ReNcell CX (cell line): Measurements from ENCODE around the genes ARHGDIG and RAB40C.

- PRO-cap, result no peak
These were observed 11.5 kb downstream of the POLR3K start for GRCh38 chr16:41697-42500.

- PRO-cap, result no peak
These were observed 735 bp downstream of the MPG start for GRCh38 chr16:78350-79570.

- PRO-cap, result no peak
These were observed 6.2 kb downstream of the MPG start for GRCh38 chr16:84188-84596.

DNA sequence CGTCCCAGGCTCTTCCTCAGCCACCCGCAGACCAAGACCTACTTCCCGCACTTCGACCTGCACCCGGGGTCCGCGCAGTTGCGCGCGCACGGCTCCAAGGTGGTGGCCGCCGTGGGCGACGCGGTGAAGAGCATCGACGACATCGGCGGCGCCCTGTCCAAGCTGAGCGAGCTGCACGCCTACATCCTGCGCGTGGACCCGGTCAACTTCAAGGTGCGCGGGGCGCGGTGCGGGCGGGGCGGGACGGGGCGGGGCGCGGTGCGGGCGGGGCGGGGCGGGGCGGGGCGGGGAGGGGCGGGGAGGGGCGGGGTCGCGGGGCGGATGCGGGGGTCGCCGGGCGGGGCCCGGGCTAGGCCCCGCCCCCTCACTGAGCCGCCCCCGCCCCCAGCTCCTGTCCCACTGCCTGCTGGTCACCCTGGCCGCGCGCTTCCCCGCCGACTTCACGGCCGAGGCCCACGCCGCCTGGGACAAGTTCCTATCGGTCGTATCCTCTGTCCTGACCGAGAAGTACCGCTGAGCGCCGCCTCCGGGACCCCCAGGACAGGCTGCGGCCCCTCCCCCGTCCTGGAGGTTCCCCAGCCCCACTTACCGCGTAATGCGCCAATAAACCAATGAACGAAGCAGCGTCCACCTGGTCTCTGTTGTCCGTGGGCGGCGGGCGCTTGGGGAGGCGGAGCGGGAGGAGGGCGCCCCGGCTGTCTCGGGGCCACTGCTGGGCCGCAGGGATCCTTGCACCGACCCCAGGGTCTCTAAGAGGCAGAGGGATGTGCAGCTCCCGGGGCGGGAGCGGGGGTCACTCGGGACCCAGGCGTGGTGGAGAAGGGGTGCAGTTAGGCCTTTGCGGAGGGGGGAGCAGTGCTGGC is 1.7 kb downstream of the HBZ start:
- PRO-cap, result no peak

DNA sequence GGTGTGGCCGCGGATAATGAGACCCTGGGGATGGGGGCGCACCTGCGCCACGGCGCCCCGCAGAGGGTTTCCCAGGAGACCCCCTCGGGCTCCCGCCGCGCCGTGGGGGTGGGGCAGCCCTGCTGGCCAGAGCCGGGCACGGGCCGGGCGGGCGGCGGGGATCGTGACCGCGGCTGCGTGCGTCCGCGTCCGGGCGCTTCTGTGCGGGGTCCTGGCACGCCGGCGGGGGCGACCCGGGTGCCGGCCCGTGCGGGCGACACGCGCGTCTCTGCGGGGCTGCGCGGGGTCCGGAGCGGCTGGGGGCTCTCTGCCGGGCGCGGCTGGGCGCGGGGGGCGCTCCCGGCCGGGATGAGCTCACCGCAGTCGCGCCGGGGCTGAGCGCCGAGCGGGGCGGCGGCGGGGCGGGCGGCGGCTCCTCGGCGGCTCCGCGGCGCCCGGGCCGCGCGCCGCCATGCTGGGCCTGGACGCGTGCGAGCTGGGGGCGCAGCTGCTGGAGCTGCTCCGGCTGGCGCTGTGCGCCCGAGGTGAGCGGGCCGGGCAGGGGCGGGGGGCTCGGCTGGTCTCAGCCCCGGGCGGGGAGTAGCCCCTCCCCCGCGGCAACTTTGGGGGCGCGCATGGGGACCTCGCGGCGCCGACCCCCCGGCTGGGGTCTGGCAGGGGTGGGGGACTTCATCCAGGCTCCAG is at the start of gene ARHGDIG:
ARHGDIG (plus strand) TSS at position 362 of the 684 bp plus-strand sequence.
- PRO-cap, result unidirectional peak, plus-strand start at position 135 of the sequence; unidirectional peak, plus-strand start at position 218 of the sequence; unidirectional peak, plus-strand start at position 246 of the sequence; bidirectional peak, plus-strand start at position 368 of the sequence, minus-strand start at position 447 of the sequence

DNA sequence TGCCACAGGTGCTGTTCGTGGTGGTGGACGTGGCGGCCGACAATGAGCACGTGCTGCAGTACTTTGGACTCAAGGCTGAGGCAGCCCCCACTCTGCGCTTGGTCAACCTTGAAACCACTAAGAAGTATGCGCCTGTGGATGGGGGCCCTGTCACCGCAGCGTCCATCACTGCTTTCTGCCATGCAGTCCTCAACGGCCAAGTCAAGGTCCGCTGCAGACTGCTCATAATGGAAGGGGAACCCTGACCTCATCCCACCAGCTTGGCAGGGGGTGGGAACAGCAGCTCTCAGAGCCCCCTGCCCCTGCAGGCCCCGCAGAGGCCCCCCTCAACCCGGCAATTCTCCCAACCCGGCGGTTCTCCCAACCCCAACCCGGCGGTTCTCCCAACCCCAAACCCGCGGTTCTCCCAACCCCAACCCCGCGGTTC is 2.5 kb downstream of the PDIA2 start:
- PRO-cap, result no peak

- PRO-cap, result no peak
These were observed 6.4 kb downstream of the PDIA2 start for GRCh38 chr16:289156-289947.

GRCh38 chr16:355005-355441 is 2.5 kb upstream of the AXIN1 start:
- PRO-cap, result no peak

- PRO-cap, result unidirectional peak, plus-strand start at chr16:381067; unidirectional peak, plus-strand start at chr16:381399
These were observed 775 bp downstream of the PGAP6 start for GRCh38 chr16:380816-381590.

DNA sequence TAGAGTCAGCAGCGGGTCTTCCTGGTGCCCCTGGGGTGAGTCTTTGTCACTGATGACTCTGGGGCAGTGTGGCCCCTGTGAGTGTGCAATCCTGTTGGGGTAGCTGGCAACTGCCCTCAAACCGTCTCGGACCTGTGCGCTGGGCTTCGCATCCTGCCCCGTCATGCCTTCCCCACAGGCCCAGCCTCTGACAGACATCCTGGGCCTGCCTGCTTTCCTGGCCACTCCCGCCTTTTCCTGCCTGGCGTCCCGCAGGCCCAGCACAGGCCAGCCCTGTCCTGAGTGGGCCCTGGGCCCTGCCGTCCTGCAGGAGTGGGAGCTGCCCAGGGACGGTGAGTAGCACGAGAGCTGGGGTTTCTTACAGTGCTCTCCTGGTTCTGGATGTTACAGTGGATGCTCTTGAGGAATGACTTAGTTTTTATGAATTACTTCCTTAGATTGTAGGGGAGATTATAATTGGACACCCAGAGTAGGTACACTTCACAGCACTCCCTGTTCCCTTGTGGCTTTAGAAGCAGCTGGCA is 50.1 kb upstream of the CAPN15 start:
- PRO-cap, result no peak

GRCh38 chr16:519556-519999 is 7.9 kb upstream of the CAPN15 start:
- PRO-cap, result no peak

GRCh38 chr16:535264-535921 is 7.9 kb downstream of the CAPN15 start:
- PRO-cap, result no peak

- PRO-cap, result no peak
These were observed 13.4 kb downstream of the CAPN15 start for GRCh38 chr16:540735-541485.

- PRO-cap, result no peak
These were observed 5.1 kb upstream of the PRR35 start for GRCh38 chr16:554964-555556.

DNA sequence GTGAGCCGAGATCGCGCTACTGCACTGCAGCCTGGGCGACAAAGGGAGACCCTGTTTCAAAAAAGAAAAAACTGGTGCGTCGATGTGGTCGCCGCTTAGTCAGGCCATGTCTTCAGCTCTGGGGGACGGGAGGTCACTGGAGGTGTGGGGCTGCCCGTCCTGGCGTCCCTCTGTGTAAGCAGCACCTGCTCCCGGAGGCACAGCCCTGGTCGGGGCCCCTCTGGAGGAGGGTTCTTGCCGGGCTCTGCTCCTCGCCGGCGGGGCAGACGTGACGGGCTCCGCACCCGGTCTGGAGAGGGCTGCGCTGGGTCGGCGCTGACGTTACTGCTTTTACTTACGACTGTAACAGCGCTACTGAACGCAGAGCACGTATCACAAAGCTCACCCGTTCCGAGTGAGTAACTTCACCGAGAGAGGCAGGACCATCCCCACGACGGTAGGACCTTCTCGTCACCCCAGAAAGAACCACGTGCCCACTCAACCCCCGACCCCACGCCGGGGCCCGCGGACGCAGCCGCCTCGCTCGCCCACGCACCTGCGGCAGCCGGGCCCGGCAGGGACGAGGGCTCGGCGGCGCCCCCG is 1.3 kb upstream of the RAB40C start:
- PRO-cap, result no peak

- PRO-cap, result bidirectional peak, plus-strand start at chr16:590178, minus-strand start at chr16:589770
These were observed at the start of gene RAB40C for GRCh38 chr16:589928-590504. TSS of gene RAB40C (plus strand) at chr16:590066.

GRCh38 chr16:629250-630159 is 1.3 kb upstream of the WFIKKN1 start:
- PRO-cap, result no peak

DNA sequence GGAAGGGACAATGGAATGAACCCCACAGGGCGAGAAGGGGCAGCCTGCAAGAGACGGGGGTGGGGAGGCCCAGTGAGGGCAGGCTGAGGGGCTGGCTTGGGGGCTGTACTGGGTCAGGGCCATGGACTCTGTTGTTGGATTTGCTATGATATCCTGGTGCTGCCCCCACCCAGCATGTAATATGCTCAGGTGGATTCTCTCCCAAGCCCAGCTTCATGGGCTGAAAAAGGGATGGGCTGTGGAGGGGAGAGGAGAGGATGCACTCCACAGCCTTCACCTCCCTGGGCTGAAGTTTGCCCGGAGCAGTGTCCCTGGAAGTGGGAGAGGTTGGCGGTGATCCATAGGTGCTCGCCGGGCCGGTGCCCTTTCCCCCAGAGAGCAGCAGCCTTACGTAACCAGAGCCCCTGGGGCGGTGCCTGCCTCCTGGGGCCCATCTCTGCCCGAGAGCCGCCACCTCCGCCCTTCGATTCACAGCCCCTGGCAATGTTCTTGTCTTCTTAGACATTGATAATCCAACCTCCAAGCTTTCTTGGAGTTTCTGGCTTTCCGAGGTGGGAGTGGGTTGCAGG is 3.4 kb upstream of the WDR90 start:
- PRO-cap, result no peak

- PRO-cap, result bidirectional peak, plus-strand start at chr16:649798, minus-strand start at chr16:649749
These were observed 355 bp downstream of the WDR90 start for GRCh38 chr16:649507-649933.

DNA sequence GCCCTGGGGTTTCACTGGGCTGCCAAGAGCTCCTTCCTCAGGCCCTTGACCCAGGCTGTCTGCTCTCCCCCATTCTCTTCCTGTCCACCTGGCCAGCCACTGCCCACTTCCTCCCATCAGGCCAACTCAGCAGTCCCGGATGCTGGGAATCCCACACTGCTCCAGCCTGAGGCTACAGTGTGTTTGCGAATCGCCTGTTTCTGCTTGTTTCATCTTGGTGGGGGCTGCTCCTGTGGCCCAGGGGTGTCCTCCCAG is 865 bp upstream of the METRN start:
- PRO-cap, result no peak